Non-pigmented ciliary epithelial cell (primary cell): ENCODE results near the gene DIS3L.

DNA sequence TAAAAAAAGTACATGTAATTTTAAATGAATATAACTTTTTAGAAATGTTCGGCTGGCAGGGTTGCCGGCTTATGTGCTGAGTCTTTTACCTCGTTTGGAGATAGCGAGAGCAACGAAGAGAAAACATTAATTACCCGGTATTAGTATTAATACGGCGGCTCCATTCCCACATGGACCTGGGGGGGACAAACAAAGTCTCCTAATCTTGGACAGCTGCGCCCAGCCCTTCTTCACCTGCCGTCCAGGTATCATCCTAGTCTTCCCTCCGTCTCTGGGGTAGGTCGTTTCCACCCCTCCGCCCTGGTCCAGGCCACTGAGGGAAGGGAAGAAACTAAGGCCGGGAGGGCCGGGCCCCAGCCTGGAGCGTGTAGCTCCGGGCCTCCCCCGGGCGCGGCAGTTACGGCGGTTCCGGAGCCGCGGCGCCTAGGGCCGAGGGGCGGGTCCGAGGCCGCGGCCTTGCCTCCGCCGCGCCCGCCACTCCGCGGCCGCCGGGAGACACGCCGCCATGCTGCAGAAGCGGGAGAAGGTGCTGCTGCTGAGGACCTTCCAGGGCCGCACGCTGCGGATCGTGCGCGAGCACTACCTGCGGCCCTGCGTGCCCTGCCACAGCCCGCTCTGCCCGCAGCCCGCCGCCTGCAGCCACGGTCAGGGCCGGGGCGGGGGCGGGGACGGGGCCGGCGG lies at the start of gene DIS3L:
TSS of gene DIS3L (plus strand) at position 477 of the 681 bp plus-strand sequence.
- RRBS = 2% methylated on average over 20 of the region's 61 CpGs

GRCh38 chr15:66436602-66437165 lies 50.0 kb downstream of the MAP2K1 start:
- RRBS = no CpG with 5 or more reads among the region's 7 CpGs

- RRBS = no CpG with 5 or more reads among the region's 15 CpGs
Measured at GRCh38 chr15:66617209-66618068, 51.6 kb upstream of the LCTL start.

- RRBS = 3% methylated on average over 15 of the region's 60 CpGs
Measured at GRCh38 chr15:66701128-66701814, 765 bp upstream of the SMAD6 start.

- RRBS = 7% methylated on average over 3 of the region's 7 CpGs
Measured at GRCh38 chr15:66720132-66720801, 18.2 kb downstream of the SMAD6 start.

DNA sequence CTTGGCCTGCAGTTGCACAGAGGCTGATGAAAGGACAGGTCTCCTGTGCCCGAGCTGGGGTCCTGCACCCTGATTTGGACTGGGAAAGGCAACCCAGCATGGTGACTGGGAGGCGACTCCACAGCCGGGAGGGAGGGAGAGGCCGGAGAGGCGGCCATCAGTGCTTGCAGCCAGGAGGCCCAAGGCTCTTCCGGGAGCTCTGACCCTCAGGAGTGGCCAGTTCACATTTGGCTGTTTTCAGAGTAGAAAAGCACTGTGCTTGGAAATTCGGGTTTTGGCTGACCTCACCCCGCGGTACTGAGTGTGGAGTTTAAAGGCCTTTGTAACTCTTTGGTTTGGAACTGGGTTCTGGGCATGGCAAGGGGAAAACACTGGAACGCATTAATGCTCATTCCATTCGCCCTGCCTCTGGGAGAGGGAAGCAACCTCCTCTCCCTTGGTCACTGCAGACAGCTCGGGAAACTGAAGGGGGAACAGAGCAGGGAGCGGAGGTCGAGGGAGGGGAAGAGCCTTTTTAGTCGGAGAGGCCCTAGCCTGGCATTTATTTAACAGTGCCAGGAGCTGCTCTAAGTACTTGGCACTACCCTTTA lies 32.0 kb downstream of the SMAD6 start:
- RRBS = 37% methylated on average over 3 of the region's 15 CpGs

DNA sequence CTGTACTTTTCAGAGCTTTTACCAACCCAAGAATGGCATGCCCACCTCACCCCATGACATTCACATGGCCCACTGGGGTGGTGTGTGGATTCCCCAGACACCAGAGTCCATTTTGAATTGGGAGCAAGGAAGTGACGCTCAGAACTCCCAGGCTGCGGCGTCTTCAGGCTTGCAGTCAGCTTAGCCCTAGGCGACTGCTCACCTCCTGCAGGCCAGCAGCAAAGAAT lies 59.7 kb downstream of the SMAD6 start:
- RRBS = no CpG with 5 or more reads among the region's 4 CpGs

GRCh38 chr15:66803013-66803540 lies 101.0 kb downstream of the SMAD6 start:
- RRBS = no CpG with 5 or more reads among the region's 13 CpGs

- RRBS = no CpG with 5 or more reads among the region's 9 CpGs
Measured at GRCh38 chr15:66907923-66908709, 157.3 kb upstream of the SMAD3 start.

DNA sequence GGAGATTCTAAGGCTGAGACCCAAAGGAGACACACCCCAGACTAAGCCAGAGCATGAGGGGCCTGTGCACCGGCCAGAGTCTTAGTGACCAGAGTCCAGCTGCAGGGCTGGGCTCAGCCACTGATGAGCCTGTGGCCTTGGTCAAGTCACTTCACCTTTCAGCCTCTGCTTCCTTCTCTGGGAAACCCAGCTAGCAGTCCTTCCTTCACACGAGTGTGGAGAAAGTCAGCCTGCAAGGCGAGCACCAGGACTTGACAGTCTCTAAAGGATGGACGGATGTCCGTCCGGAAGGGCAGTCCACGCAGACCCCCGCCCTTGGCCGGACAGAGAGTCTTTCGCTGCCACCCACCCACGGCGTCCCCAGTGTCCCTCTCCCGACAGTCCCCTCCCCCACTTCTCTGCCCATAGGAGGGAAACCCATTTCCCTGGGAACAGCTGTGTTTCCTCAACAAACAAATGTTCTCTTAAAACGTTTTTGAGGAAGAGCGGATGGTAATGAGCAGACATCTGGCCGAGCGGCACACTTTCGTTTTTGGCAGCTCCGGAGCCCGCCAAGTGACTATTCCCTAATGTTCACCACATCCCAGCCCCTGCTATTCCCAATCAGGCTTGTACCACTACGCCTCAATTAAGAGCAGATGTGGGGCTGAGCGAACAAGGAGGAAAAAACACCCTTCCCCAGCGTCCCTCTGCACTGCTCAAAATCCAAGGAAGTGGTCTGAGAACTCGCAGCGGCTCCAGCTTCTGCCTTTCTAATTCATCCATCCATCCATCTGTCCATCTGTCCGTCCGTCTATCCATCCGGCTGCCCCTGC lies 129.1 kb upstream of the SMAD3 start:
- RRBS = no CpG with 5 or more reads among the region's 28 CpGs

DNA sequence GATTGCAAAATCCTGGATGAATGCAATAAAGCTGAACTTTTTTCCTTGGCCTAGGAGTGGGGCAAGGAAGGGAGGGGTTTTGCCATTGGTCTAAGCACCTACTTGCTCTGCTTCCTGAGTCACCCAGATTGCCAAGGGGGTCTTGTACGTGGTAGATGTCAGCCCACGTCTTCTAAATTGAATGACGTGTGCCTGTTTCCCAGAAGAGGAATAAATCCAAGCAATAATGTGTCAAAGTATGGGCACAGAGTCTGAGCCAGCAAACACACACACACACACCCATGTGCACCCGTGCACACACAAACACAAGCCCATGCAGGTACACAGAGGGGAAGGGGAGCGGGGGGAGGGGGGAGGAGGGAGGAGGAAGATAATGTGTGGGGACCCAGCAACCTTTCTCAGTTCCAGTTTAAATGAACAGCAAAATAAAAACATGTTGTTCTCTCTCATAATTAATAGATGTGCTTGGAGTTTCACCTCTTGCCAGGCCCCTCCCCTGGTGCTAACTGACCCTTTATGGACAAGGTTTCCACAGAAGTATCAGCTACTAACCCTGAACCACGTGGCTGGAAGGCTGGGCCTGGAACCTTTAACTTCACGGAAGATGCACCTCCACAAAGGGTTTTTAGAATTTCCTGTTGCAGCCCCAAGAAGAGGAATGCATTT lies 15.1 kb upstream of the SMAD3 start:
- RRBS = no CpG with 5 or more reads among the region's 7 CpGs

DNA sequence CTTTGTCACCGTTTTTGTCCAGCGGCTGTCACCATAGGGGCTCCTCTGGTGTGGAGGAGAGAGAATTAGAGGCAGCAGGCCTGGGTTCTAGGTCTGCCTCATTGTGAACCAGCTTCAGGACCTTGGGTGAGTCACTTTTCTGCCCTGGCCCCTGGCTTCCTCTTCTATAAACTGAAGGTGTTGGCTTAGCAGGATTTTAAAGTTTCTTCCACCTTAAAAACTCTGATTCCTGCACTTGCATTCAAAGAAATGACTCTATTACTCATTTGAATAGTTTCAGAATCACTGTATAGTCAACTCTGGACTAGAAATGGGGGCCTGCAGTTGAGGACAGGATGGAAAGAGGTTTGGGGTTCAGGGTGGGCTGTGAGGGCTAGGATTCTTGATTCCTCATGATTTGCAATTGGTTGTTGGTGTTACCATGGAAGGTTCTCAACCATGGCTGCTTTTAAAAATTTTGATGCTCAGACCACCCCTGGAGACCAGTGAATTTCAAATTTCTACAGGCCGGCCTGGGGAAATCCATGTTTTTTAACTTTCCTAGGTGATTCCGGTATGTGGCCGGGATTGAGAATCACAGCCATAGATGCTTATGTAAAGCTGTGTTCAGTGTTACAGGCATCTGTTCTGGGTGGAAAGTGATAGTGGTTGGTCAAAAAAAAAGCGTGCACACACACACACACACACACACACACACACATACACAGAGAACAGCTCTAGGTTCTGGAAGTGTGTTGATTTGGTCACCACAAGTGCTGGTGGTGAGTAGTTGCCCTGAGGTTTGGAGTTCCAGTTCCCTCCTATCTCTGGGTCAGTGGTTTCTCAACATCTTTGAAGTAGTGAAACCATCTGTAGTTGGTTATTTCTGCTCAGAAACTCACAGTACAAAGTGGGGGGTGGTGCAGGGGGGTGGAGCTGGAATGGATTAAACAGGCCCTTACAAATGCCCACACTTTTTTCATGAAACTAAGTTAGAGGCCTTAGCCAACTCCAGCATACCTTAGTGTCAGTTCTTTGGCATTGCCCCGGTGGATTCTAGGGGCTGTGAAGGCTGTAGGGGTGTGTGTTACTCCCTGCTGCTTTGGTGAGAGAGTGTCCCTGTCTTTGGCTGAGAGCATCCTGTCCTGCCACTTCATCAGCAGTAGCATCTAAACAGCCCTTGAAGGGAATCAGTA lies 20.2 kb downstream of the SMAD3 start:
- RRBS = no CpG with 5 or more reads among the region's 7 CpGs

DNA sequence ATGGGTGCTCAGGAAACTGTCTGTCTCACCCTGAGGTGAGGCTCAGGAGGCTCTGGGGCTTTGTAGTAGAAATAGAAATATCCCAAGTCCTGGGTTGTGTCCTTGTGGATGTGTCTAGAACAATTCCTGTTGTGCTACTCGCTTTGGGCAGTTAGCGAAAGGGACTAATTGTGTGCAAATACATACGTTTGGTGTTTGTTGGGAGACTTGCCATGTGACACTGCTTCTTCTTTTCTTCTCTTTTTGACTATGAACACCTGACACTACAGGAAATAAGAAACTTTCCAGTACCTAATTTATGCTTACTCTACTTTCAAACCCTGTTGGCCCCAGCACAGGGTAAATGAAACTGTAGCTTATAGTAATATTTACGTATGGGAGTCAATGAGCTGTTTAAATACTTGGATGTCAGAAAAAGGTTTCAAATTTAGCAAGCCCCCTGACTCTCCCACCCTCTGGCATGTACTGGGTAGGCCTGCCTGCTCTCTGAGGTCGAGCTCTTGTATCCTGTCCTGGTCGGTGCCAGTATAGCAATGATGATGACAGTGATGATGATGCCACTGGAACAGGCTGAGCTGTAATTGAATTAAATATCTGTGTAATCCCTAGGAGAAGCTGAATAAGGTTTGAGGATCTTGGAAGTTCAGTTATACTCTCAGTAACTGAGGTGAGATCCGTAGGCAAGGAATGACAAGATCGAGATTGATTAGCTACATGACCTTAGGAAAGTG lies 35.8 kb downstream of the SMAD3 start:
- RRBS = no CpG with 5 or more reads among the region's 8 CpGs

DNA sequence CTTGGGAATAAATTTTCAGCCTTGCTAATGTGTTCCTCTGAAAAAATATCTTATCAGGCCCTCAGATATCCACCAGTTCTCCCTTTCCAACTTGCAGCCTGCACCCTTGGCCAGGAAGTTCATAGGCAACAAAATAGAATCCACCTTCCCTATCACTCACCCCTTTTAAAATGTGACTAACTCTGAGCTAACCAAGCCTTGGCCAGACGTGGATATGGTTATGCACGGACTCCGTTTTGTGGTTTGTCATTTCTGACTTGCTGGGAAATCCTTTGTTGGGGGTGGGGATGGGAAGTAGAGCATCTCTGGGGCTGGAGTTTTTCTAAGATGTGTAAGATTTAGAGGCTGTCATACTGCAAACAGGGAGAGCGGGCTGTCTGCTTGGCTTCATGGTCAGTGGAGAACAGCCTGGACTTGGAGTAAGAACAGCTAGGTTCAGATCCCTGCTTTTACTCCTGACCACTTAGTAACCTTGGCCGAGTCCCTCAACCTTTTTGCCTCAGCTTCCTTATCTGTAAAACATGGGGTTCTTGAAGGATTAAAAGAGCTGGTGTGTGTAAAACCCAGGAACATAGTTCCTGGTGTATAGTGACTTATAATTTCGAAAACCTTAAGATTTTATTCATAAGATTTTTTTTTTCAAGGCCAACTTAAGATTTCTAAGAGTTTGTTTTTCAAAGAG lies 62.6 kb downstream of the SMAD3 start:
- RRBS = no CpG with 5 or more reads among the region's 6 CpGs

DNA sequence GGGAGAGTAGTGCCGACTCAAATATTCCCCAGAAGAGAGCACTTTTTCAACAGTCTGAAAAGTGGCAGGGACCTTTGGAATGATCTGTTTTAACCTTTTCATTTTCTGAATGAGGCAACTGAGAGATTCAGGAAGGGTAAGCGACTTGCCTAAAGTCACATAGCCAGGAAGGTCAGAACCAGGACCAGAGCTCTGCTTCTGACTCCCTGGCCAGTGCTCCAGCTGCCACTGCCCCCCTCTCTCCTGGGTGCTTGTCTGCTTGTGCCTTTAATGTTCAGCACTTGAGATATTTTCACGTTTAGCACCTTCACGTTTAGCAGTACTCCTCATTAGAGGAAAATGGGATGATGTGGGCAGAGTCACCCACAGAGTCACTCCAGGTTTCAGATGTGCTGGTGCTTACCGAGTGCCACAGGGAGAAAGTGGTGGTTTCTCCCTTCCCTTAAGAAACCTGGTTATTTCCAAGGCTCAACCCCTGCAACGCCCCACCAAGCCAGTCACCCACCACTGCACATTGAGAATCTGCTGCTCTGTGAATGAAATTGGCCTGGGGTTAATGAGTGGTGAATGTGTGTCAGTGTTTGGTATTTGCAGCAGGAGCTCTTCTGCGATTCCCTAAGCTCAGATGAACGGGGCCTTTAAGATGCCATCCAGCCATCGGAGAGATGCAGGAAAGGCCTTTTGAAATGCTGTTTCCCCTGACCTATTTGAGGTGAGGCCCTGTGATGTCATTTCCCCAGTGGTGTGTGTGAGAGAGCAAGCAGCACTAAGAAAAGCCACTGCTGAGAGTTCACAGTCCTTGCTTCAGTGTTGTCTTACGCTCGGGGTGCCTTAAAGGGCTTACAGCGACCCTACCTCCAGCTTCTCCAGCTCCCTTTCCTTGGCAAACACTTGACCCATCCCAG lies 68.6 kb downstream of the SMAD3 start:
- RRBS = no CpG with 5 or more reads among the region's 12 CpGs

DNA sequence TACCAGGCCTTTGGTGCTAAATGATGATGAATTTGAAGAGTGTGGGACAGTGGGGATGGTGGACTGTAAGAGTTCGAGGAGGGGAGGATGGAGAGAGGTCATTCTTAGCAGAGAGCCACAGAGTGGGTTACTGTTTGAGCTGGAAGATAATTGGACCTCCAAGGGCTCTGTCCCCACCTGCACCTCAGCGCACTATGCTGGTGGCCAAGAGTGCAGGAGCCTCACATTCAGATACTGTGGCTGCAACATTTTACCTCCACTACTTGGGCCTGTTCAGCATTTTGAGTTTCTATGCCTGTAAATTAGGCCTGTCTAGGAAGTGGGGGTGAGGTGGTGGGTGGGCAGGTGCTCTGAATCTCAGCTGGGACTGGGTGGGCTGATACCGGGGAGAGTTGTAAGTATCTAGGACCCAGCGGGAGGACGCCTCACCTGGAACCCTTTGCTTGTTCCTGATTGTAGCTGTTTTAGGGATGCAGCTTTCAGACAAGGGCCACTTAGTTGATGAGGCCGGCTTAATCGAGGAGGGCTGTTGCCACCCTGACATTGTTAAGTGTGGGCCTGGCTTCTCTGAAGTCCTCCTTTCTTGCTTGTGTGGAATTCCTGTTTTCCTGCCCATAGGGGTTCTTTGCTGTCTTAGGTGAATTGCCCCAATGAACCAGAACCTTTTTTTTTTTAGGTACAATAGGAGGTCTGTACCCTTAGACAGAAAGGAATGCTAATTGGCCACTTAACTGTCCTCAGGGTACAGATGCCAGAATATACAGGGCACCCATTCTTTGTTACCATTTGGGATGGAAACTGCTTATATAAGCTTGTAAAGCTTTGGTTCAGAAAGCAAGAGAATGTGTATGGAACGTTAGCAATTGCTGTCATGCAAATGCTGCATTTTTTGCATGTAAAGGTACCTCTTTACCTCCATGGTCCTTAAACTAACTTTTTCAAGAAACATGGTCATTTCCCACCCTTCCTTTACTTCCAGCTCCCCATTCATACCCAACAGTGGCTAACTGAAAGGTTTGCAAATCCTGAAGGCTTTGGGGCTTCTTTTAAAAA lies 83.9 kb downstream of the SMAD3 start:
- RRBS = no CpG with 5 or more reads among the region's 8 CpGs

- RRBS = no CpG with 5 or more reads among the region's 9 CpGs
Measured at GRCh38 chr15:67172455-67172998, 81.9 kb downstream of the AAGAB start.

DNA sequence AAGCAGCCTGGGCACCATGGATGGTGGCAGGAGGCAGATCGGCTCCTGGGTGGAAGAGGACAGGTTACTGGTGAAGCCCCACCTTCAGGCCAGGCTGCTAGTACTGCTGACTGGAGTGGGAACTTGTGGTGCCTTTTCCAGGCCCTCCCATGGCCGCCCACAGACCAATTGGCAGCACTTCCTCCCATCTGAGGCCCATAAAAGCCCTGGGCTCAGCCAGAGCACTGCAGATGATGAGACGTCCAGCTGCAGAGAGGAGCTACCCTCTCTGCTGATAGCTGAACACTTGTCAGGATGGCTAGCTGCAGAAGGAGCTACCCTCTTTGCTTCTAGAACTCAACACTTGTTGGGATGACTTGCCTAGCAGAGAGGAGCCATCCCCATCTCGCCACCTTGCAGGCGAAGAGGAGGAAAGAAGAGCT lies 8.1 kb upstream of the PIAS1 start:
- RRBS = no CpG with 5 or more reads among the region's 5 CpGs

DNA sequence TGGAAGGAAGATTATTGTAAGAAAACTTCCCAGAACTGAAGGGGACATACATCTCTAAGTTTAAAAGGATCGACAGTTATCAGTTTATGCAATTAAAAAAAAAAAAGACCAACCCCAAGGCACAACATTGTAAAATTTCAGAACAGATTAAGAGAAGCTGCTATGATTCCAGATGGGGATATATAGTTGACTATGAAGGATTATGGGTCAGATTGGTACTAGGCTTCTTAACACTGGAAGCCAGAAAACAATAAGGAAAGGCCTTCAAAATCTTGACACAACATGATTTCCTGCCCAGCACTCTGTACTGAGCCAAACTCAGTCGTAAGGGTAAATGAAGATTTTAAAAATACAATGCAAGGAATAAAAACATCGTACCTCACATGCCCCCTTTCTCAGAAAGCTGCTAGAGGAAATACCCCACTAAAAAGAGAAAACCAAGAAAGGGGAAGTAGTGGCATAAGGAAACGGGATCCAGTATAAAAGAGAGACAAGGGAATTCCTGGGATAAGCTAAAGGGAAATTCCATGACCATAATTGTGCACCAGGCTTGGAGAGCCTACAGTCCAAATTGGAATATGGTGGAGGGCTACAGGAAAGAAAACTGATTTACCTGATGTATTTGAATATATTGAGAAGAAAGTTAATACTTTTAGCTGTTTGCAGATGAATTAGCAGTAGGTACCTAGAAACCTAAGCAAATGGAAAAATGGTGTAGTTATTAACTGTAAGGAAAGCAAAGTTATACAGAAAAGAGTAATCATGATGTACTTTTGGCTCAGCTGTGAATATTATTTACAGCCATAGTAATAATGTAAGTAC lies 27.9 kb downstream of the PIAS1 start:
- RRBS = no CpG with 5 or more reads among the region's 4 CpGs

- RRBS = no CpG with 5 or more reads among the region's 9 CpGs
Measured at GRCh38 chr15:68191821-68192761, 13.0 kb downstream of the CALML4 start.